Pulmonary lymph node (tissue), 1 donor: ENCODE measurements around the genes CXorf38 and PPP1R2C.

GRCh38 chrX:40090055-40090910, 7.5 kb downstream of the BCOR start:
- PRO-cap: unidirectional peak, plus-strand start at chrX:40090528

DNA sequence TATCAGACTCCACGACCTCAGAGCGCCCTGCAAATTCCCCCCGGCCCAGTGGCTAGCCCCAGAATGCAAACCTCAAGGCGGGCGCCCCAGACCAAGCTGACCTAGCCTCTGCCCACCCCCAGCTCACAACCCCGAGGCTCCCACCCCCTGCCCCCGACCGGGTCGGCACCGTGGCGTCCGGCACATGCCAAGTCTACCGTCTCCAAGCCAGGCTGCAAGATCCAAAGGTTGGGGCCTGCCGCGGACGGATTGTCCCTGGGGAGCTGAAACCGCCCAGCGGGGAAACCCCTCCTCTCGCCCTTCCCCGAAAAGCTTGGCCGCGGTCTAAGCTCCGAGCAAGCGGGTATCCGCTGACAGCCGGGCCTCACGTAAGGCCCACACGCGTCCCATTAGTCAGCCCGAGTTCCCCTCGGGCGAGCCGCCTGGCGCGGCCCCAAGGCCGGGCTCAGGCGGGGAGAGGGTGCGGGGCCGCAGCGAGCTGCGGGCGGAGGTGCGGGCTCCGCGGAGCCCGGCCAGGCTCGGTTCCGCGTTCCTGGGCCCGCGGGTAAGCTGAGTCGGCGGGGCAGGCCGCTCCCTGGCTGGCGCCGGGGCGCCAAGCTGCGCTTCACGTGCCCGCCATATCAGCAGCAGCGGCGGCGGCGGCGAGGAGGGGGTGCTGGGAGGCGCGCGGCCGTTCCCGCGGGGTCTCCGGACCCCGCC, 6.9 kb upstream of the BCOR start:
- PRO-cap: unidirectional peak, plus-strand start at position 353 of the sequence

DNA sequence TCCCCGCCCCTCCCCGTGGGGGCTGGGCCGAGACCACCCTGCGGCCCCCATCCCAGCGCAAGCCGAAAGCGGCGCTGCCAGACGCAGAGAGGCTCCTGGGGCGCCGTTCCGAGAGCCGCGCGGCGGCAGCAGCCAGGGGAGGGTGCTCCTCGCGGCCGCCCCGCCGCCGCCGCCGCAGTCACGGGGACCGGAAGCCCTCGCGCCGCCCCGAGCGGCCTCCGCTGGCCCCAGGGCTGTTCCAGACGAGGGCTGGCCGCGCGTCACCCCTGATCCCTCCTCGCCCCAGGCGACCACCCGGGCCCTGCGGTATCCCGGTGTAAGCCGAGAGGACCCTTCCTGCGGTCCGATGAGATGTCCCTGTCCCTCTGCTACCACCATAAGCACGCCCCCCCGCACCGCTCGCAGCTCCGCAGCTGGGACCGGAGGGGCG, 7.4 kb upstream of the BCOR start:
- PRO-cap: bidirectional peak, plus-strand start at position 236 of the sequence, minus-strand start at position 130 of the sequence

DNA sequence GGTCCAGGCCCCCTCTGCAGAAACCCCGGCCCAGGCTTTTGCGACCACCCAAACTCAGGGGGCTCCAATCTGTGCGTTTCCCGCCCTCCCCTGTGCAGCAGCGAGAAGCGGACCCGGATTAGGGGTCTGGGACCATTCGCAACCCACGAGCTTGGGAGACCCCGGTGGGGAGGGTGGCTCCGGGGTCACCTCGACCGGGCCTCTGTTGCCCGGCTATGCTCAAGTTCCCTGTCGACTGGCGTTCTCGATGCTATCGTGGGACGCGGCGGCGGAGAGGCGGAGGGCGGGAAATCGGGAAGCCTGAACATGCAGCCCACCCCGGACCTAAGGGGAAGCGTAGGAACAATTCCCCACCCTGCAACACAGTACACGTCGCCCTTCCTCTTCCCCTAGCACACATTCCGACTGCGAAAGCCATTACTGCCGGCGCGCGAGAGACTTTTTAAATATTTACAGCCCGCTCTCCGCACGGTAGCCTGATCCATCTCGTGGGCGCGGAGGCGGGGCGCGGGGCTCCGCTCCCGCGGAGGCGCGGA, 48.0 kb upstream of the BCOR start:
- PRO-cap: no peak

DNA sequence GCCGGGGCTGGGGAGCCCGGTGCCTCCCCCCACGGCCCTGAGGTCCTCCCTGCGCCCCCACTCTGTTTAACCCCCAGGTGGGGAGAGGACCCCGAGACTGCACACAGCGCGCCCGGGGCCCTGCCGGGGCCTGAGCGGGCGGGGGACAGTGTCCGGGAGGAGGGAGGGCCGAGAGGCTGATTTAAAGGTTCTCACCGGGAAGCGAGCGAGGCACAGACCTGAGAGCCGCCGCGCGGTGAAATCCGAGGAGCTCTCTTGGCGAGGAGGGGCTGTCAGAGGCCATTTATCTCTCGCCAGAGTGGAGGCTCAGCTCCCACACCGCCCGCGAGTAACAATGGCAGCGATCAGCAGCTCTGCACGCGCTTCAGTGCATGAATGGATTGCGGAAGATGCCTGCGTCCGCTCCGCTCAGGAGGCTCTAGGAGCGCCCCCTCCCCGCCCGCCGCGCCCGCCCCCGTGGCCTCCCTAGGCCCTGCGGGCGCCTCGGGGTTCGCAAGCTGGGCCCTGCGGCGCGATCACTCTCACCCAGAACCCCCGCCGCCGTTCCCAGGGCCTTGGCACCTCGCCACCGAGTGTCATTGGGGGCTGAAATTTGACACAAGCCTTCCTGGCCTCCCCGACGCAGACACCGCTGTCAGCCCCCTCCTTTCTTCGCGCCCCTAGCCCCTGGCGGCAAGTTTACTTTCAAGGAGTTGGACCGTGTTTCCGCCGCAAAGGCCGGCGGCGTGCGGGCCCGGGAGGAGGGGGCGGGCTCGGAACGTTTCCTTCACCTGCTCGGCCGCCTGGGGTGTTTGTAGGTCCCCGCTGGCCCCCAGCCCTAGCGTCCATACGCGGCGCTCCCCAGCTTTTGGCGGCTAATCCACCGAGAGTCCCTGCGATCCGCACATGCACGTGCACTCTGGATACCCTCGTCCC, 48.7 kb upstream of the BCOR start:
- PRO-cap: no peak

DNA sequence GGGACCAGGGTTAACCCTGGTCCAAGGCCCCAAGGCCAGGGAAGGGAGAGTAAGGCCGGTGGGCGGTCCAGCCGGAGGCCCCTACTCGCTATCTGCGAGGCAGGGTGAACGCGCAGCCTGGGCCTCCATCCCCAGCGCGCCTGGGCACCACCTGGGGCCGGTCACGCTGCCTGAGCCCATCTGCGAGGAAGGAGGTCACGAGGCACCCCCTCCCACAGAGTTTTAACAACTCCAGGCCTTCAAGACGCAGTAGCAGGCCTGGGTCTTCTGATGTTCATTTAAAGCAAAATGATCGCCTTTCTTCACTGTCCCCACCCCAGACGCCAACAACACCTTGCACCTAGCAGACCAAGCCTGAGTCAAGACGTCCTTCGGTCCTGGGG, 72.1 kb upstream of the BCOR start:
- PRO-cap: bidirectional peak, plus-strand start at position 319 of the sequence, minus-strand start at position 142 of the sequence

GRCh38 chrX:40175136-40175412, 77.3 kb upstream of the BCOR start:
- PRO-cap: unidirectional peak, minus-strand start at chrX:40175230

- PRO-cap: no peak
Observed at GRCh38 chrX:40468273-40468650, 112.5 kb upstream of the ATP6AP2 start.

DNA sequence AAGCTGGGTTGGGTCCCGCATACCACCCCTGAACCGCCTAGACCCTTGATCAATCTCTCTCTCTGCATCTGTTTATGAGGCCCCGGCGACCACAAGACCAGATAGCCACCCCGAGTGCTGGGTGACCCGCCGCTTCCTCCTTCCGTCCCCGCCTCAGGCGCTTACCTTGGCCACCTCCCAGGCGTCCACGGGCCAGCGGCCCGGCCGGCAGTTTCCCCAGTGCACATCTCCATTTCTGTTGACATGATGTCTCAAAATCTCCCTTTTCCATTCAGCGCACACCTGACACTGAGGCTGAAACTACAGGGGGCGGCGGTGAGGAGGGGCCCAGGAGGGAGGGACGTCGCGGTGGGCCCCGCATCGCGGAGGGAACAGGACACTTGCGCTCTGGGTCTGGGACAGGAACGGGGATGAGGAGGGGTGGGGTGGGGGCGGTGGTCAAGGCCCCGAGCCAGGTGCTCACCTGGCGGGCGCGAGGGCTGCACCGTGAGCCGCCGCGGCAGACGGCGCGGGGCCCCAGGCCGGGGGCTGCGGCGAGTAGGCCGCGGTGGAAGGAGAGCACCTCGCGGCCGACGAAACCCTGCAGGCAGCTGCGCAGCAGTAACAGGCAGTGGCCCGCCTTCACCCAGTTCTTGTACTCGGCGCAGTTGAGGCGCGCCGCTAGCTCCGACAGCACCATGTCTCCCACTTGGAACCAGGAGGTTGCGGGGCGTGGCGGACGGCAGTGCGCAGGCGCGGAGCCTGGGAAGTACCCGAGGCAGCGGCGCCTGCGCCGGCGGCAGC, at the start of gene CXorf38:
Gene CXorf38 (minus strand): TSS at position 720 of the 783 bp plus-strand sequence.
- PRO-cap: bidirectional peak, plus-strand start outside the sequence, minus-strand start at position 690 of the sequence

GRCh38 chrX:40647625-40647984, 244 bp upstream of the CXorf38 start:
- PRO-cap: bidirectional peak, plus-strand start at chrX:40647734, minus-strand start at chrX:40647531

DNA sequence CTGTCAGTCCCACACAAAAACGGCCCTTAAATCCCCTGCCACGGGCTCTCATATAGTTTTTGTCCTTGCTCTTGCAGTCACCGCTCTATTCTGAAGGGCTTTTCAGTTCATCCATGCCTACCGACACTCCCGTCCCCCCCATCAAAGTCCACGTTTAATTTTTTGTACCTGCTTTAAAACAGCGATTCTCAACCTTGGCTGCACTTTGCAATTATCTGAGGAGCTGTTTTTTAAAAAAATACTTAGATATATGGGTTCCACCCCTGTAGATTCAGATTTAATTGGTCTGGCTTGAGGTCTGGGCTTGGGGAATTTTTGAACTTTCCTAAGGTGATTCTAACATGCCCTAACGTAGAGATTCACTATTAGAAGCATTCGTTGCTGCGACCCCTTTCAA, 998 bp upstream of the MED14 start:
- PRO-cap: no peak

- PRO-cap: no peak
Observed at GRCh38 chrX:41022600-41023117, 62.6 kb upstream of the USP9X start.

- PRO-cap: bidirectional peak, plus-strand start at chrX:41087284, minus-strand start at chrX:41087241
Observed at GRCh38 chrX:41087097-41087727, 2.0 kb downstream of the USP9X start.

GRCh38 chrX:41095281-41096076, 10.2 kb downstream of the USP9X start:
- PRO-cap: no peak

DNA sequence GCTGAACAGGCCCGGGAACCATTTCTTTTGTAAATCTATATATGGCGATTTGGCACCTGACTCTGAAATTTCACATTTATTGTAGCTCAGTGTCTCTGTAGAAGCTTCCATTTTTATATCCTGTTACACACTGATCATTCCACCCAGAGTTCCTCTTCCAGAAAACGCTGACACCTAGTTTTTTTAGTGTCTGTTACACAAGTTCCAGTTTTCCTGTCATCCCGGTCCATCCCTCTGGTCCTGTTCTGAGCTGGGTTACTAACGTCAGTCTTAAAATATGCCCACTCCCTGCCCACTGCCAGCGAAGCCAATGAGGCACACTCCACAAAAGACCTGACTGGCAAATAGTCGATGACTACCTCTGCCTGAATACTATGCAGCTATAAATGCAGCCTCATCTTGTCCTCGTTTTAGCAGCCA, 31.0 kb upstream of the DDX3X start:
- PRO-cap: no peak

GRCh38 chrX:41899259-41899884, 24.0 kb downstream of the CASK start:
- PRO-cap: no peak

- PRO-cap: no peak
Observed at GRCh38 chrX:41921287-41921948, 1.9 kb downstream of the CASK start.

DNA sequence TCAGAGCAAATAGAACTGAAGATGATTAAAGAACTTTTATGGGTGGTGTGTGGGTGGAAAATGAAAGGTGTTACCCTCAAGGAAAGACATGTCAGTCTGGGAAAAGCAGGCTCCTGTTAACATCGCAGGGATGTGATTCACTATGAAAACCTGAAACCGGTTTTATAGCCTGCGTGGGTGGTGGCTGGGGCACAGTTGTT, 61.2 kb upstream of the CASK start:
- PRO-cap: no peak

DNA sequence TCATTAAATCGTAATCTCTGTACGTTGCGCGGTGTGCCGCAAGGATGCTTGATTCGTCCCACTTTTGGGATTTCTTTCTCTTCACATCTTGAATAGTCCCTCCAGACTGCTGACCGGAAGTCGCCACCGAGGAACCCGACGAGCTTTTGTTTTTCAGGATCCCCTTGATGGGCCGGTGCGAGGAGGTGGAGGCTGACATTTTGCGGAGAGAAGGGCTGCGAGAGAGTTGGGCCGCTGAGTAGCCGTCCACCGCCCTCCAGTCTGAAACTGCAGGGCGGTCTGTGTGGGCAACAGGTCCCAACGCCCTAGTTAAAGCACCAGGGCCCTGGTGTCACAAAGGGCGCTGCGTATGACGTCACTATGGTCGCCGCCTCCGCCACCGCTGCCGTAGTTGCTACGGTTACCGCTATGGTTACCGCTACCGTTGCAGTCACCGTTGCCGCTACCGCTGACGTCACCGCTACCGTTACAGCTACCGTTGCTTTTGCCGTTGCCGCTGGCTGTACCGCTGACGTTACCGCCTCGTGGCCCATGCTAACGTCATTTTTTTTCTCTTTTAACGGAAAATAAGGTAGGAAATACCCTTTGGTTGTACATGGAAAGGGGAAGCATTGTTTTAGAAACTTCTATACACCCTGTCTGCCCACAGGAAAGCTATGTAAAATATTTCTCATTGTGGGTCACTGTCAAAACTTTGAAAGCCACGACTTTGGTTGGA, at the start of gene PPP1R2C:
Gene PPP1R2C (minus strand): TSS at position 283 of the 718 bp plus-strand sequence.
- PRO-cap: no peak

GRCh38 chrX:43663691-43664065, 7.6 kb downstream of the MAOA start:
- PRO-cap: no peak